Keratinocyte (primary cell): Measurements from ENCODE around the gene ERAP2.

GRCh38 chr5:95843620-95844652 is 21.4 kb upstream of the GLRX start:
CAGE:
- cytosol, long polyA minus RNA = no peak
- cytosol, long polyA plus RNA = no peak
- long polyA plus RNA = no peak
- nucleus, long polyA minus RNA = no peak
- nucleus, long polyA plus RNA = no peak

DNA sequence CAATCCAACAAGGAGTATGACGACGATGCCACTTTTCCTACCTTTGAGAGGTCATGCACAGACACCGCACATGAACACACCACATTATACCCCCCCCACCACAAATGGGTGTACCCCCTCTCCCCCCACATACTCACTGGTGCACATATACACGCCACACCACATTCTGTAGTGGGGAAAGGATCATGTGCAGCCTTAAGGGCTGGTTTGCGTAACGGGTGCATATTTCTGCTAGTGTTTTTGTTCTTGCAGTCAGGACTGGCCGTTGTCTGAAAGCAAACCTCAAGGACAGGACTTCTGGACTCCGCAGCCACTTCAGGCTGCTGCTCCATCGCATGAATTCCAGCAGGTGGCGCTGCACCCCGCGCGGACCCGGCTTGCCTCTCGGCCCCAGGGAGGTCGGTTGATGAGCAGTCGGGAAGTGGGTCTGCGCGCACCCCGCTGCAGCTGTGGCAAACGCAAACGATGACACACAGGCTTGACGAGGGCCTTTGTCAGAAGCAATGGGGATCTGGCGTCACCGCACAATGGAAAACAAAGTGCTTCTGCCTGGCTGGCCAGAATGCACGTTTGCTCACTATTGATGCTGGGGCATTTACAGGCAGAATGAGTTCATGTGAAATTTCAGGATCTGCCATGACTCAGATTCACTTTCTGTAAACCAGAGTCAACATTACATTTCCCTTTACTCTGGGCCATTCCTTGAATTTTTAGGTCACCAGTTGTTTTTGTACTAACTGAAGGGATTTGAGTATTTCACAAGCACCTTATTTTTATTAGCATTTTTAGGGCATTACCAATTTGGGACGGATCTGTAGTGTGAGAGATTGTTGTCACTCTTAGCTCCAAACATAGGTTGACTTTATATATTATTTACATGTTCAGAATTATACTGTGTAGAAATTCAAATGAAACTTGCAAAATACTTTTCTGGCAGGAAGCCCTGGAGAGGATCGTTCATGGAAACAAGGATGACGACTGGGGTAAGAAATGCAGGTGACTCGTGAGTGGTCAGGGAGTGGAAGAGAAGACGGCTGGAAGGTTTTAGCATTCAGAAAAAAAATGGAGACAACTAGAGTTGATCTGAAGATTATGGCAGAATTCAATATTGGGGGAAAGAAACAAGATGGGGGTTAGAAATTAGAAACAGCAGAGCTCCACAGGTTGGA is 36.4 kb upstream of the GLRX start:
CAGE:
- cytosol, long polyA minus RNA = no peak
- cytosol, long polyA plus RNA = no peak
- long polyA plus RNA = no peak
- nucleus, long polyA minus RNA = no peak
- nucleus, long polyA plus RNA = no peak

CAGE:
- cytosol, long polyA minus RNA = no peak
- cytosol, long polyA plus RNA = no peak
- long polyA plus RNA = no peak
- nucleus, long polyA minus RNA = no peak
- nucleus, long polyA plus RNA = no peak
Measured at GRCh38 chr5:95861227-95861891, 38.8 kb upstream of the GLRX start.

DNA sequence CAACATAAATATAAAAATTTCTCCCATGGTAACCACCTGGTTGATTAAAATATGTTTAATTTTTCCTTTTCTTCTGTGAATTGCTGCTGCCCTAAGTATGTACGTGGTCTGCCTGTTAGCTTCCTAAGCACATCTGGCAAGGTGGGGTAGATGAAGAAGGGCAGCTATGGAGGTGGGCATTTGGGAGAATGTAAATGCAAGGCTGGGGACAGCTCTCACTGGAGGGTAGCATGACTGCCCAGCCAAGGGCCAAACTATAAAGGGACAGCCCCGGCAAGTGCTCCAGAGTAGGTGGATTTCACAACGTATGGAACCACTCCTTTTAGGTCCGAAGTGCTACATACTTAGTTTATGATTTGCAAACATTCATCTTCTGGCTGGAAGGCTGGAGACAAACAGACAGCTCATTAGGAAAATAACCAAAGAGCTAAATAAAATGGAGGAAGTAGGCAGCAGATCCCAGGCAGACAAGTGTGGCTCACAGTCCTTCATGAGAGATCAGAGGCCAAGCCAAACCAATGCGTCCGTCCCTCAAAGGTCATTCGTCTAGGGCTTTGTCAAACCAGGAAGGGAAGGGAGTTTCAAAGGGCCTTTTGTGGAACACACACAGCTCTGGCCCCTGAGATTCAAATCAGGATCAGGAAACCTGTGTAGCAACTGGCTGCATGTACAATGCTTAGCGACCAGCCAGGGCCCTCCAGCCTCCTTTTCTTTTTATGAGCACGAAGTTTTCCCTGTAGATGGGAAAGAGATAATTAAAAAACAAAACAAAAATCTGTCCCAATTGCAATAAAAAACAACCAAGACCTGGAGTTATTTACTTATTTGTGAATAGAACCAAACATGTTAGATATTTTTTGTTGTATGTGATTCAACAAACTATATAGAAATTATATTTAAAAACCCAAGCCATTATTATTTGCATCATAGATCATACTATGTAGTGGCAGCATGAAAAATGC is 42.6 kb upstream of the GLRX start:
CAGE:
- cytosol, long polyA minus RNA = no peak
- cytosol, long polyA plus RNA = no peak
- long polyA plus RNA = no peak
- nucleus, long polyA minus RNA = no peak
- nucleus, long polyA plus RNA = no peak

CAGE:
- cytosol, long polyA minus RNA = no peak
- cytosol, long polyA plus RNA = no peak
- long polyA plus RNA = no peak
- nucleus, long polyA minus RNA = no peak
- nucleus, long polyA plus RNA = no peak
Measured at GRCh38 chr5:95928029-95928411, 33.6 kb downstream of the ELL2 start.

DNA sequence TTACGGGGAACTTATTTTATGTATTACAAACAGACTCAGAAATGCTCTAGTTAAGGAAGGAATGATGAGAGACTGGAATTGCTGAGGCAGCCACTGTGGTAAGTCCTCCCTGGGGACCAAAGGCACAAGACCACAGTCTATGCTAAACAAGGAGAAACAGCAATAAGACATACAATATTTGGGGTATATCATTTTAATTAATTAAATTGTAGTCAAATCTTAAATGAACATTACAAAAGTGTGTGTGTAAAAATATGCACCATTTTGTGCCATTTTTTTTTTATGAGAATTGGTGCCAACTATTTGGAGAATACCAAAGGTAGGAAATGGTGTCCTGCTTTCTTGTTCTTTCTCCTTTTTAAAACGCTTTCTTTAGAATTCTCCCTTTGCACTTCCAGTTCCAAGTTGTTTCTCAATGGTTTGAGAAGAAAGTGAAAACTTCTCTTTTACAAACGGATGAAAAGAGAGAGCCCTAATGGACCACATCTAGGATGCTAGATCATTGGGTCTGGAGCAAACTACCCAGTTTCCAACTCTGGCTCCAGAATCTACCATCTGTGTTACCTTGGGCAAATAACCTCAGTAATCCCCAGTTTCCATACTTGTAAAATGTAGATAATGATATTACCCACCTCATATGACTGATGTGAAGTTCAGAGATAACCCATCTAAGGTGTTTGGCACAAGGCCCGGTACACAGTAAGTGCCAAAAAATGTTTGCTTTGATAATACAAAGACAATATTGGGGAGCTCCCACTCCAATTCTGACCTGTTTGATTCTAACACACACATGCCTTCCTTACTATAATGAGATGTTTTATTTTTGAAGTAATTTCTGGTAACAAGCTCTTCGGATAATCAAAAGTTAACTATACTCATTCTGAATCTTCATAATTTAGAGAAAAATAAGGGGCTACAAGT is 30.8 kb downstream of the ELL2 start:
CAGE:
- cytosol, long polyA minus RNA = no peak
- cytosol, long polyA plus RNA = no peak
- long polyA plus RNA = no peak
- nucleus, long polyA minus RNA = no peak
- nucleus, long polyA plus RNA = no peak

DNA sequence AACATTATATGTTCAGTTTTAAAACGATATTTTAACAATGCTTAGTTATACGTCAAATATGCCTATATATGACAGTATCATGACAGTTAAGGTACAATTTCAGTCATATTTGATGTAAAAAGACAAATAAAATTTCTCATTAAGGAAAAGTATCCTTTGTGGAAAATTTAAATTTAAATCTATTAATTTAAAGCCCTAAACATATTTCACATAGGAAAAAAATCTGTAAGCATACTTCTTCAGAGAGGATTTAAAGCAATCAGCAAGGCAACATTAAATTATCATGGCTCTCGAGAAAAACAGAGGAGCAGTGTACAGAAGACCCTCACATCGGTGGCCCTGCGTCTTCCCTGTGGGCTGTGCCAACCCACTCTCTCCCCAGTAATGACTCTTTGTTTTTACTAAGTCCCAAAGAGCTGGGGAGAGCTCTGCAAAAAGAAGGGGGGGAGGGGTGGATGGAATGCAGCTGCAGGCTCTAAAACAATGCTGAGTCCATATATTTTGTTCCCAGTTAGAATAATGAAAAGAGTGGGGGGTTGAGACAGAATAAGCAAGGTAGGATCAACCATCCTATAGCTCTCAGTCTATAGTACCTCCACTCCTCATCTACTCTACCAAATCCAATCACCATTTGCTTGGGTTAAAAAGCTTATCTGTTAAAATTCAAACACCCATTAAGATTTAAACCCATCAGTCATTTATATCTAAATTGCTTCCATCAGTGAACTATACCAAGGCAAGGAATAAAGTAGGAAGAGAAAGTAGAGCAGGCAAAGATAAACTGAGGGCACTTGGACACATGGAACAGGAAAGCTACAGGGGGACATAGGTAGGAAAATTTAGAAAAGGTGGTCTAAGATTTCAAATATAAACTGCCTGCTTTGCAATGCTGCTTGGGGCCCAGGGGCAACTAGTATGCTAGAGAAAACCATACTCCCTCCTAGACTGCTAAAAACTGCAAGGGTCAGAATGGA is 20.8 kb downstream of the ELL2 start:
CAGE:
- cytosol, long polyA minus RNA = no peak
- cytosol, long polyA plus RNA = no peak
- long polyA plus RNA = no peak
- nucleus, long polyA minus RNA = no peak
- nucleus, long polyA plus RNA = no peak

CAGE:
- cytosol, long polyA minus RNA = no peak
- cytosol, long polyA plus RNA = no peak
- long polyA plus RNA = no peak
- nucleus, long polyA minus RNA = no peak
- nucleus, long polyA plus RNA = no peak
Measured at GRCh38 chr5:95986819-95987751, 25.4 kb upstream of the ELL2 start.

DNA sequence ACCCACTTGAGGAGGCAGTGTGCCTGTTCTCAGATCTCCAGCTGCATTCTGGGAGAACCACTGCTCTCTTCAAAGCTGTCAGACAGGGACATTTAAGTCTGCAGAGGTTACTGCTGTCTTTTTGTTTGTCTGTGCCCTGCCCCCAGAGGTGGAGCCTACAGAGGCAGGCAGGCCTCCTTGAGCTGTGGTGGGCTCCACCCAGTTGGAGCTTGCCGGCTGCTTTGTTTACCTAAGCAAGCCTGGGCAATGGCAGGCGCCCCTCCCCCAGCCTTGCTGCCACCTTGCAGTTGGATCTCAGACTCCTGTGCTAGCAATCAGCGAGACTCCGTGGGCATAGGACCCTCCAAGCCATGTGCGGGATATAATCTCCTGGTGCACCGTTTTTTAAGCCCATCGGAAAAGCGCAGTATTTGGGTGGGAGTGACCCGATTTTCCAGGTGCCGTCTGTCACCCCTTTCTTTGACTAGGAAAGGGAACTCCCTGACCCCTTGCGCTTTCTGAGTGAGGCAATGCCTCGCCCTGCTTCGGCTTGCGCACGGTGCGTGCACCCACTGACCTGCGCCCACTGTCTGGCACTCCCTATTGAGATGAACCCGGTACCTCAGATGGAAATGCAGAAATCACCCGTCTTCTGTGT is 147.0 kb upstream of the ELL2 start:
CAGE:
- cytosol, long polyA minus RNA = no peak
- cytosol, long polyA plus RNA = no peak
- long polyA plus RNA = no peak
- nucleus, long polyA minus RNA = no peak
- nucleus, long polyA plus RNA = no peak

GRCh38 chr5:96297128-96297686 is 135.8 kb downstream of the PCSK1 start:
CAGE:
- cytosol, long polyA minus RNA = no peak
- cytosol, long polyA plus RNA = no peak
- long polyA plus RNA = no peak
- nucleus, long polyA minus RNA = no peak
- nucleus, long polyA plus RNA = no peak

DNA sequence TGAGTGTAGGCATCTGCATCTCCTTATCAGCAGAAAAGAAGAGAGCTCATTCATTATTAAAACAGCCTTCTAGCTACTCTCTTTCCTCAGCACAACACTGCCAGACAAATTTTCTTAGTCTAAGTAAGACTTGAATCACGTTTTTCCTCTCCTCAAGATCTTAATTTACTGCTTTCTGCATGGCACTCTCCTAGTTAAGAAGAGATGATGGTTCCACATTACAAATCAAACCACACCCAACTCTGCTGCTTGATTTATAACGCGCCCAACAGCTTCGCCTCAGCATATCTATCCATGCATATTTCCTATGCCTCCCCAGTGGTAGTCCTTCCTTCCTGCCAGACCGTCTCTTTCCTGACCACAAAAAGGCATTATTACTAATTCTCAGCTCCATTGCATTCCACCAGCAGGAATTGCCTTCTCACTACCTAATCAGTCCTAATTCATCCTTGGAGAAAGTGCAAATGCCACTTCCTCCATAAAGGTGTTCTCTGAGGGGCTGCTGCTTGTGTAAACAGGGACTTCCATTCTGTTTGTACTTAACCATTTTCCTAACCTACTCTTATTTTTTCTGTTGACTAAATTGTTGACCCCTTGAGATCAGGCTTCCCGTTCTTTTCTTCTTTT is 95.0 kb upstream of the CAST start:
CAGE:
- cytosol, long polyA minus RNA = no peak
- cytosol, long polyA plus RNA = no peak
- long polyA plus RNA = no peak
- nucleus, long polyA minus RNA = no peak
- nucleus, long polyA plus RNA = no peak

CAGE:
- cytosol, long polyA minus RNA = no peak
- cytosol, long polyA plus RNA = no peak
- long polyA plus RNA = no peak
- nucleus, long polyA minus RNA = no peak
- nucleus, long polyA plus RNA = no peak
Measured at GRCh38 chr5:96627538-96628019, 34.6 kb upstream of the CAST start.

GRCh38 chr5:96718531-96719065 is 56.4 kb downstream of the CAST start:
CAGE:
- cytosol, long polyA minus RNA = no peak
- cytosol, long polyA plus RNA = no peak
- long polyA plus RNA = no peak
- nucleus, long polyA minus RNA = no peak
- nucleus, long polyA plus RNA = no peak

DNA sequence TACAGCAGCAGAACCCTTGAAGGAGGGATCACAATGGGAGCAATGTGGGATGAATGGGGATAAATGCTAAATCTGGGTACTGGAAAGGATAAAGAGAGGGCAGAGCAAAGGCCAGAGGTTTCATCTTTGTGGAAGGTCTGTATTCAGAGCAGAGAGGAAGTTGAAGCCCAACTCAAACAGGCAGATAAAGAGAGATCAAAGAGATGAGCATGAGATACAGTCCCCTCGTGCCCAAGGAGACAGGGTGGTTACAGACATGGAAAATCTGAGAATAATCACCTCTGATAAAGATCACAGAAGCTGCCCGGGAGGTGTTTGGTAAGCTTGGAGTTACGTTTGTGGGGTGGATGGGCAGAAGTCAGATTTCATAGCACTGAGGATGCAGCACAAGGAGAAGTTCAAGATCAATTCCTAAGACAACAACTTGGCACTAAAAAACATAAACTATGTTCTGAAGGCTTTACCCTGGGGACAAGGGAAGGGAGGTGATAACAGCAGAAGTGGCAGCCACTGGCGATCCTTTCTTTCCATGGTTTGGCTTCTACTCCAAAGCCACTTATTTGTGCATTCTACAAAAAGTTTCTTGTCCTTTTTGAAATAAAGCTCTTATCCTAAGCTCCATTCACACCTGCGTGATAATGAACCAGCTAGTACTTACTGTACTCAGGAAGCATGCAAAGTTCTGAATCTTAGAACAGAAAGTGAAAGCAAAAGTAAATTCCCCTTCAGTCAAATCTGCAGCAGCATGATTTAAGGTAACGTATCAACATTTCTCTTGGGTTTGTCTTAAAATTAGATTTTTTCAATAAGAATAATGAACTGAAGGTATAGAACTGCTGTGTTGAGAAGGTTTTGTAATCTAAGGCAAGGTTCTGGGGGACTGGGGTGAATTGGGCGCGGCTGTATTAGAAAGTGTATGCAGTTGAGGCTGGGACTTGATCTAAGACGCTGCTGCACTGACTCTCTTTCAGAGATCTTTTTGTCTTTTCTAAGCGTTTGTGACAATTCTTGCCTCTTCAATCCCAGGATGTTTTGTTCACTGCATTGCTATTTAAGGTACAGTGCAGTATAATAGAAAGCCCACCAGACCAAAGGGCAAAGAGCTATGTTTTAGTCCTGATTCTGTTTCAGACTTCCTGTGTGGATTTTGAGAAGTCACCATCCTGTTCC is at the start of gene ERAP2:
Gene ERAP2 (plus strand): TSS at position 728 of the 1,170 bp plus-strand sequence.
CAGE:
- cytosol, long polyA minus RNA = start-site peak on the plus strand centred at position 711 of the sequence, 14 bp wide, 80 reads
- cytosol, long polyA plus RNA = start-site peak on the plus strand centred at position 716 of the sequence, 48 bp wide, 54 and 24 reads in 2 replicates
- long polyA plus RNA = start-site peak on the plus strand centred at position 712 of the sequence, 41 bp wide, 230 and 294 reads in 2 replicates
- nucleus, long polyA minus RNA = start-site peak on the plus strand centred at position 712 of the sequence, 41 bp wide, 302 reads
- nucleus, long polyA plus RNA = start-site peak on the plus strand centred at position 719 of the sequence, 31 bp wide, 179 and 502 reads in 2 replicates

CAGE:
- cytosol, long polyA minus RNA = no peak
- cytosol, long polyA plus RNA = no peak
- long polyA plus RNA = no peak
- nucleus, long polyA minus RNA = no peak
- nucleus, long polyA plus RNA = no peak
Measured at GRCh38 chr5:98301755-98302027, 471.8 kb upstream of the RGMB start.

CAGE:
- cytosol, long polyA minus RNA = no peak
- cytosol, long polyA plus RNA = no peak
- long polyA plus RNA = no peak
- nucleus, long polyA minus RNA = no peak
- nucleus, long polyA plus RNA = no peak
Measured at GRCh38 chr5:98768704-98769043, 4.8 kb upstream of the RGMB start.

DNA sequence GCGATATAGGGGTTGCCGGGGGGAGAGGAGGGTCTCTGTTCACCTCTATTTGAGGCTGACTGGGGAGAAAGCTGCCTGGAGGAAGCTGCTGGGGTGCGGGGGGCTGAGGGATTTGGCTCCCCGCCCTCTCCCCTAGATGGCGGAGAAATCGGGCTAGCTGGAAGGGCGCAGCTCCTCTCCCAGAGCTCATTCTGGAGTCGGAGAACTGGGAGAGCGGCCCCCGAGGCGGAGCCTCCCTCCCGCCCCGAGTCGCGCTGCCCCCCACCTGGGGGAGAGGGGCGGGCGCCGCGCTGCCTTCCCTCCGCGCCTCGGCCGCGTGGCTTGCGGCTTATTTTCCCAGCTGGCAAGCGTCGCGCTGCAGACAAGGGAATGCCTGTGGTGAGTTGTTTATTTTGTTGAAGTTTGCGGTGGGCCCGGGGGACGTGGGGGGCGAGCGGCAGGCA is 4.2 kb upstream of the RGMB start:
CAGE:
- cytosol, long polyA minus RNA = no peak
- cytosol, long polyA plus RNA = no peak
- long polyA plus RNA = no peak
- nucleus, long polyA minus RNA = start-site peak on the plus strand centred at position 44 of the sequence, 42 bp wide, 47 reads
- nucleus, long polyA plus RNA = start-site peak on the plus strand centred at position 203 of the sequence, 348 bp wide, 25 and 23 reads in 2 replicates

DNA sequence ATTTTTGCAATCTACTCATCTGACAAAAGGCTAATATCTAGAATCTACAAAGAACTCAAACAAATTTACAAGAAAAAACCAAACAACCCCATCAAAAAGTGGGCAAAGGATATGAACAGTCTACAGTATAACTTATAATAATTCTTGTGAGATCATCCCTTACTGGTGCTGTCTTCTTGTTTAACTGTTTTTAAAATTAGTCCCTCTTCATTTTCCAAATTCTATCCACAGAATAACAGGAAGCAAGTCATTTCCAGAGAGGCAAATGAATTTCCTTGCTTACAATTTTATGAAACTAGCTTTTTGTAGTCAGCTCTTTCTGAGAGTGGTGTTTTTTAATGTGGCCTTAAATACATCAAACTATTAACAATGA is 40.6 kb downstream of the FAM174A start:
CAGE:
- cytosol, long polyA minus RNA = no peak
- cytosol, long polyA plus RNA = no peak
- long polyA plus RNA = no peak
- nucleus, long polyA minus RNA = no peak
- nucleus, long polyA plus RNA = no peak

CAGE:
- cytosol, long polyA minus RNA = no peak
- cytosol, long polyA plus RNA = no peak
- long polyA plus RNA = no peak
- nucleus, long polyA minus RNA = no peak
- nucleus, long polyA plus RNA = no peak
Measured at GRCh38 chr5:100905314-100905972, 2.4 kb upstream of the ST8SIA4 start.

GRCh38 chr5:102901038-102901785 is 146.1 kb downstream of the PAM start:
CAGE:
- cytosol, long polyA minus RNA = no peak
- cytosol, long polyA plus RNA = no peak
- long polyA plus RNA = no peak
- nucleus, long polyA minus RNA = no peak
- nucleus, long polyA plus RNA = no peak